Neural cell (in vitro differentiated cells): Measurements from ENCODE around the genes SDHAF4, RIMS1, DPPA5 and MTO1.

DNA sequence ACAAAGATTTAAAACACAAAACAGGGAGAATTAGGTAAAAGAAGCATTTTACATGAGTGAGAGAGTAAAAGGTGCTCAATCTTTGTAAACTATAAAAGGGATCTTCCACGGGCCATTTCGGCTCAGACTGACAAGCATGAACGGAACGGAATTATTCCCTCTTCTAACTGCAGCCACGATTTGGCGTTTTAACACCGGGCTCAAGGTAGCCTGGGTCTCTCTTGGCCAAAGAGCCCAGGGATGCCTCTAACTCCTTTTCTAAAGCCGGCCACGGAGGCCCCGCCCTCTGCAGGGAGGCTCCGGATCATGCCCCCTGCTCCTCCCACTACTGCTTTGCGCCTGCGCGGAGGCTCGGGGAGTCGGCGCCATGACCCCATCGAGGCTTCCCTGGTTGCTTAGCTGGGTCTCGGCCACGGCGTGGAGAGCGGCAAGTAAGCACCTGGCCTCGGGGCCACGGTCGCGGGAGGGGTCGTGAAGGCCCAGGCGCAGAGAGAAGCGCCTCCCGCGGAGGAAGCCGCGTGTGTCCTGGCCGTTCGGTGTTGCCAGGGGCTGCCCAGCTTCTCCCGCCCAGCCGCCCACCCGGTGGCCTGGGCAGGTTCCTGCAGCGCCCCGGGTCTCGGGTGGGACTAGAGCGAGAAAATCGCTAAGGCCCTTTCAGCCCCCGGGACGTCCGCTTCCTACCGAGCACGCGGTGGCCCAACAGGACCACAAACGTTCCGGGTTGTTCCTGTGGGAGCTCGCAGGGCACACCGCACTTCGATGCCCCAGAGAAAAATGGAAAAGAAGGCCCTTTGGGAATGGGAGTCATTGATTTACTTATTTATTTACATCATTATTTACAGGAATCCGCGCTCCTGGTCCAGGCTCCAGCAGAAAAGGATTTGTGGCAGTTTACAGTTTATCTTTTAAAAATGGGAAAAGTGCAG lies at the start of gene SDHAF4:
Gene SDHAF4, plus strand, starts transcription at position 357 of the 926 bp plus-strand sequence.
- RAMPAGE, long total RNA, result start-site peak on the plus strand centred at position 358 of the sequence, 47 bp wide, 2,502 and 3,001 reads in 2 replicates

GRCh38 chr6:71288867-71289185 lies 215 bp downstream of the OGFRL1 start:
- RAMPAGE, long total RNA, result no peak

- RAMPAGE, long total RNA, result no peak
Observed at GRCh38 chr6:71407364-71408185, 119.0 kb downstream of the OGFRL1 start.

GRCh38 chr6:71886196-71887476 lies at the start of gene RIMS1:
Gene RIMS1, plus strand, starts transcription at chr6:71886550.
- RAMPAGE, long total RNA, result start-site peak on the plus strand at chr6:71886717-71887111, 3,648 and 3,784 reads in 2 replicates

DNA sequence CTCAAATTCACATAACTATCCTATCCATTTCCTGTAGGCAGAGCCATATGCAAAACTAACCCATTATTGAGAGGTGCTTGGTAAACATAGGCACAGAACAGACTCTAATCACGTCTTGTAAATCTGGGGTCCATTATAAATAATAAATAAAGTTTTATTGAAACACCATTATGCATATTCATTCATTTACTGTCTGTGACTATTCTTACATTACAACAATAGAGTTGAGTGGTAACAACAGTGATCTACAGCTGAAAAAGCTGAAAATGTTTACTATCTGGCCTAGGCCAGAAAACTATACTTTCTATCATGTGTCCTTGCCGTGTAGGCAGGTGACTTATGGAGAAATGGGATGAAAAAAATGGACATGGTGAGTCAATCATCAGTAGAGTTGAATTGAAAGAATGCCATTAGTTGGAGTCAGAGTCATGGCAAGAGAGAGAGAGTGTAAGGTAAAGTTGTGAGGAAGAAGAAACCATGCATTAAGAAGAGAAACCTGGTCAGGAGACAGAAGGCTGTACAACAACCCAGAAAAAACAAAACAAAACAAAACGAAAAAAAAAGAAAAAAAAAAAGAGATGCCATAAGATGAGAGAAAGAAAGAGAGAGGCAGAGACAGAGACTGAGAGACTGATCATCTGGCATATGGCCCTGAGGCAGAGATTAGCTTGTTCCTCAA lies 25.2 kb downstream of the KCNQ5 start:
- RAMPAGE, long total RNA, result no peak

GRCh38 chr6:73264249-73265015 lies 1.4 kb upstream of the KHDC1 start:
- RAMPAGE, long total RNA, result no peak

DNA sequence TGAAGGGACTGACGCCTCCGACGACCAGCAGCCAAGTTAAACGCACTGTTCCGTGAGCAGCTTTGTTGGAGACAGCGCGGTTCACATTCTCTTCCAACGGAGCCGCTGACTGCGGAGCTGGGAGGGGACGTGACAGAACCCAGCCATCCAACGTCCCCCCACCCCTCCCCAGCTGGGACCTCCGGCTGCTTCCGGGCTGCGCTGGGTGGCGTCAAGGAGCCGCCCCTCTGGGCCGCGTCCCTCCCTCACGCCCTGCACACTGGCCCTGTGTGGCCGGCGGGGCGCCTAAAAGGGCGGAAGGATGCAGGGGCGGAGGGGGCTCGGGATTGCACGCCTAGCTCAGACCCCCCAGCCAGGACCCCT lies 36.3 kb upstream of the KHDC1 start:
- RAMPAGE, long total RNA, result no peak

DNA sequence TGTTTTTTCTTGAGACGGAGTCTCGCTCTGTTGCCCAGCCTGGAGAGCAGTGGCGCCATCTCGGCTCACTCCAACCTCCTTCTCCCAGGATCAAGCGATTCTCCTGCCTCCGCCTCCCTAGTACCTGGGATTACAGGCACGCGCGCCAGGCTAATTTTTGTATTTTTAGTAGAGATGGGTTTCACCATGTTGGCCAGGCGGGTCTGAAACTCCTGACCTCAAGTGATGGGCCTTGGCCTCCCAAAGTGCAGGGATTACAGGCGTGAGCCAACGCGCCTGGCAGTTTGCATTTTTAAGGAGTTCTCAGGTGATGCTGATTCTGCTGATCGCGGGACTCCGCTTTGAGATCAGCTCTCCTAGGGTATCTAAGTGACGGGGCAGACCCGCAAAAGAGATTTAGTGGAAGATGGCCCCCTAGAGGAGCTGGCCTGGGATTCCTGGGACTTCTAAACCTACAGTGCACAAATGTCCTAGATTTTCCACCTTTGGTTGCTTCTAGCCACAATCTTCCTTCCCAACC lies 45.2 kb downstream of the DPPA5 start:
- RAMPAGE, long total RNA, result no peak

DNA sequence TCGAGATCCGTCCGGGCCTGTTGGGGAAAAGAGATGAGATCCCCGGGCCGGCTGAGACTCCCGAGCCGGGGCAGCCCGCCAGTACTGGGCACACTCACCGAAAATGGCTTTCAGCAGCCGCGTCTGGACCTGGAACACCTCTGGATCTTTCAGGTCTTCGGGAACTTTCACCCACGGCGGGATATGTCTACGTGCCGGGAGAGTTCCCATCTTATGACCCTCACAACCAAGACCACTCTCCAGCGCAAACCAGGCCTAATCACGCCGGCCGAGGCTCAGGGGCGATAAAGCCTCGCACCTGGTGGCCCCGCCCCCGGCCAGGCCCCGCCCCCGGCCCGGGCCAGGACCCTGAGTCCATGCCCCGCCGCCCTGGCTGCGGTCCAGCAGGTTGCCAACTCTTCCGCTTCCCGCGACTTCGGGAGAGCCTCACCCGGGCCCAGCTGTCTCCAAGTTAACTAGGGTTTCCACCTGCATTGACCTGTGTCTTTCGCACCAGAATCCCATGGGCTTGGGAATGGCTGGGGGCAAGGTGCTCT lies at the start of gene DPPA5:
Gene DPPA5, minus strand, starts transcription at position 261 of the 536 bp plus-strand sequence.
- RAMPAGE, long total RNA, result no peak

GRCh38 chr6:73422376-73422831 lies 27.8 kb downstream of the DDX43 start:
- RAMPAGE, long total RNA, result no peak

GRCh38 chr6:73461555-73462450 lies at the start of gene MTO1:
Gene MTO1, plus strand, starts transcription at chr6:73461737.
- RAMPAGE, long total RNA, result start-site peak on the plus strand at chr6:73461731-73461749, 62 and 47 reads in 2 replicates

GRCh38 chr6:73695145-73695456 lies 902 bp upstream of the CD109 start:
- RAMPAGE, long total RNA, result no peak

DNA sequence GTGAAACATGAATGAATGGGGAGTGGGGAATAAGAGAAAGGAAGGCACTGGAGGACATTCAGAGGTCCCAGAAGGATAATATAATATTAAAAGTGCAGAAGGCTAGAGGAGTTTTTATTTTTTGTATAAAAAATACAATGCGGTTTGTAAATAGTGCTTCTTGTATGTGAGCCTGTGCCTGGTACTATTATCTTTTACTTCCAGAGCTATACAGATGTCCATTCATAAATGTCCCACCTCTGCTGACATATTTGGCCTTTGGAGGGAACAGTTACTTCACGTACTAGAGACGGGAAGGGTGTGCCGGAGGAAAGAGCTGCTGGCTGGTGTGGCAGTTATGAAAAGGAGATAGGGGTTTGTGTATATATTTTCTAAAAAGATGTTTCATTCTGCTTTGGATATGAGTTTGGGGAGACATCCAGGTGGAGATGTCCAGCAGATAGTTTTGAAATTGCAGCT lies 8.8 kb downstream of the CD109 start:
- RAMPAGE, long total RNA, result no peak

GRCh38 chr6:73713478-73714470 lies 17.8 kb downstream of the CD109 start:
- RAMPAGE, long total RNA, result no peak

GRCh38 chr6:73840626-73841694 lies 145.0 kb downstream of the CD109 start:
- RAMPAGE, long total RNA, result no peak

- RAMPAGE, long total RNA, result no peak
Observed at GRCh38 chr6:73887070-73887385, 191.0 kb downstream of the CD109 start.

DNA sequence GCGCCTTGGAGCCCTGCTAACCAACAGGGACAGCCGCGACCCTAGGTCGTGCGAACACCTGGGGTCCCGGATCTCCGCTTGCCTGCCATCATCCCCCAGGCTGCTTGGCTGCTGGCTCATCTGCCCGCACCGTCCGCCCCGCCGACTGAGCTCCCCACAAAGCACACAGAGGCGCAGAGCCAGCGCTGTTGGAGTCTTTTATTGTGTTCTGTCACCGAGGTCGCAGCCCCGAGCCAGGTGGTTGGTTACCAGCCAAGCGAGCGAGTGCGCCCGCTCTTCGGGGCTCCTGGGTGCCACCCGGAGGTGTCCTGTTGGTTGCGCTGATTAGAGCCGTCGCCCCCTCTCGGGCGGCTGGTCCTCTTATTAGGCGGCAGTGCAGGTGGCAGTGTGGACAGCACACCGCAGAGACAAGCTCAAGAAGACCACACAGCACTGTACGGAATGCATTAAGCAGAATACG lies 3.8 kb downstream of the COL12A1 start:
- RAMPAGE, long total RNA, result no peak

GRCh38 chr6:75208765-75209547 lies 3.1 kb upstream of the COL12A1 start:
- RAMPAGE, long total RNA, result no peak

GRCh38 chr6:75349574-75350026 lies 65.0 kb upstream of the TMEM30A start:
- RAMPAGE, long total RNA, result no peak

GRCh38 chr6:75793561-75794242 lies 44.7 kb downstream of the MYO6 start:
- RAMPAGE, long total RNA, result no peak